ENCODE measurements around a stretch of chr20.

DNA sequence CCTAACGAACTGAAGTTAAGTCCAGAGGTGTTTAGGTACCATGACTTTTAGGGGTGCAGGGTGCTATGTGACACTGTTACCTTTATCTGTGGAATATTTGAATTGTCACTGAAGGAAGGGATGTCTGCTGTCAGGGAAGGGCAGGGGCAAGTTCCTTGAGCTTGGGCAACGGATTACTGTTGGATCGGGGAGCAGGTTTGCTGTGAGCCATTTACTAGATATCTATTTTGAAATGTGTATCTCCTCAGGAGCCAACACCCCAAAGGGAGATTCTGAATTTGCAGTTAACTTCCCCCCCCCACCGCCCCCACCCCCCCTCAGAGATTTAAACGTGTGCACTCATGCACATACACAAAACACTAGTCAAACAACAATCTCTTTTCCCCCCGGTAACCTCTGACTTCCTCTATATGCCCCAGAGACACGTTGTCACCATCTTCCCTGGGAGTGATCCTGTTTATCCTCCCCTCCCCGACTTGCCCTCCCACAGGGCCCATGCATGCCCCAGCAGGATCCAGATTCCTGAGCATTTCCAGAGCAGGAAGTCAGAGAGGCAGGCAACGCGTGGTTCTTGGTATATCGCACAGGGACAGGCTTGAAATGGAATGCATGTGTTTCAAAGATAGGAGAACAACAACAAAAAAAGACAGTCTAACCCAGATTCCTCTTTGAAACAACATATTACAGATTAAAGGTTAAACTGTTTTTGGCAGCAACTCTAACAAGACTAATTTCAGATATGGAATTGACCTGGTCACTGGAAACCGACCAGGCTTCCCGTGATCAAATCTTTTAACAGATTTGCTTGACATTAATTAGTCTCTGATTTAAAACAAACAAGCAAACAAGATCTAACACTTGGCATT, 1.5 kb downstream of the BLCAP start:
- RRBS = no CpG with 5 or more reads among the region's 13 CpGs

GRCh38 chr20:37694298-37694551, 395 bp downstream of the CTNNBL1 start:
- RRBS = no CpG with 5 or more reads among the region's 4 CpGs

DNA sequence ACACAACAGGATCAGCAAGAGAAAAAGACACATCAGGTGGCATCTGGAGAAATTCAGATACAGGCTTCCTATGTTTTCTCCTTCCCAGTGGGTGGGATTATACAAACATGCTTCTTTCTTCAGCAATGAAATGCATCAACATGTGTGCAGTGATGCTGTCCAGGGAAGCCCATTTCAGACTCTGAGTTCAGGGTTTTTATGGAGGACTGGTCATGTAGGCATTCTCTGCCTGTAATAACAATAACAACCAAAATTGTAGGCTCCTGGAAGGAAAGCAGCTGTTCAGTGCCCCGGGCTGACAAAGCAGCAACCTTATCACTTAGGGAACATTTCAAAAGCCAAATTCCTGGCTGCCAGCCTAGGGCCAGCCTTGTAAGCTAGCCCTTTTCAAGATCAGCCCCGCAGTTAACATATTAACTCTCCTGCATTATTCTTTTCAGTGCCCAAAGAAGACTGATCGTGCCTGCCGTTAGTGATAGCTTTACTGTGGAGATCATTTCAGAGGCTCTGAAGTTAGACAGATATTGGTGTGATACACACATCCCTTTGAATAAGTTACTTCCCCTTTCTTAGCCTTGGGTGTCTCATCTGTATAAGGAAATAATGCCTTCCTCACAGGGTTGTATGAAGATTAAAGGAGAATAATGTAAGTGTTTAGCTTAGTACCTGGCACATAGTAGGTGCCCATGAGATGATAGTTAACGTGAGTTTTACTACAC, 44.0 kb downstream of the CTNNBL1 start:
- RRBS = no CpG with 5 or more reads among the region's 5 CpGs

GRCh38 chr20:38083743-38084123, 50.2 kb downstream of the RPRD1B start:
- RRBS = no CpG with 5 or more reads among the region's 6 CpGs

DNA sequence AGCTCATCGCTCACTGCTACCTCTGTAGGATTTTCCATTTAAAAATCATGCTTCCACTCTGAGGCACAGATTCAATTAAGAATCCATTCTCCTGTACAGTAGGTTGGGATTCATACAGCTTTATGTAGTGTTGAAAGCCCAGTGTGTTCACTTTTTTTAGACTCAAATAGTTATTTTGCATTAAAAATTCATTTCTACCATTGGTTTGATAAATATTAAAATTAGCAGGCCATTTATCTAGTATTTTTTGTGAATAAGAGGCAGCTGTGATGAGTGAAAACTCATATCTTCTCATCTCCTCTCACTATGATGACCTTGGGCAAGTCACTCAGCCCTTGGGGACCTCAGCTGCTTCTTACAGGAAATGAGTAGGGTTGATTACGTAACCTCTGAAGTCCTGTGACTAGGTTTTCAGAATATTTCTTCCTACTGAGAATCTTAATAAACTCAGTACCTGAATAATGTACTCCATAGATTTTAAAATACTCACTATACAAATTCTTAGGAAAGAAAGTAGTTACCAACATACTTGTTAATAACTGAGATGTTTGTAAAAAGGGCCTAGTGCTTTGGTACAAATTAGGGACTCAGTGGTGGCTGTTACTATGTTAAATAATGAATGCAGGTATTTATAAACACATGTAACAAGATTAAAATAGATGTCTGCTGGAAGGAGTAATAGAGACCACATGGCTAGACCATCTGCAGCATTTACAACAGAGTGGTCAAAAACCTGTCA, 60.8 kb downstream of the RPRD1B start:
- RRBS = no CpG with 5 or more reads among the region's 2 CpGs

DNA sequence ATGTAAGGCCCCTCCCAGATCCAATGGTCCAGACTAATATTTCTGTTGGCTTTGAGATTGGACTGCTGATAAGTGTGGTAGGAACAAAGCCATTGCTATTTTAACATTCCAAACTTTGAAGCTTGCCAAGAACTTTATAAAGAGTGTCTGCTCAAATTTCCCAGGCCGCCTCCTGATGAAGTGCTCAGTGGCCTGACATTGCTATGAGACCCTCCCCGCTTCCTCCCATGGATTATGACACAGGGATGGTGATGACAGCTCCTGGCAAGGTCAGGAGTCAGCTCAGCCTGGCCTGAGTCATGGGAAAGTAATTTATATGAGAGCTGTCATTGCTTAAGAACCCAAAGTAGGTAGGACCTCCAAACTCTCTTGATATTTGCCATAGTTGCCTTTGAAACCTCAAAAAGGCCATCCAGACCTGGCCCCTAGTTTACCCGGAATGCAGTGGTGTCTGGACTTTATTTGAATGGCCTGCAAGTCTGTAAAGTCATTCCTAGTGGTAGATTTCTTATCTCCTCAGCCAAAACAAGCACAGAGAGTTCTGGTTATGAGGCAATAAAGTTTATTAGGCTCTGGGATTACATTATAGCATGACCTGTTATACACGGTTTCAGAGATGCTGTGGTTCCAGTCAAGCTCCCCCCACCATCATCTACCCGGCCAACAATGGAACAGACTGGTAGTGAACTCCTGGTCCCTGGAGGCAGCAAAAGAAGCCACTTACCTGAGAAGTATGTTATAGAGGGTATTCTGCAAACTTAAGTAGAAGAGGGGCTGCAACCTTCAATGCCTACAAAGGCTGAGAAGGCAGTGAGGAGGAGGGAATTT, 55.1 kb downstream of the TGM2 start:
- RRBS = no CpG with 5 or more reads among the region's 5 CpGs

GRCh38 chr20:38129760-38130586, 35.1 kb downstream of the TGM2 start:
- RRBS = no CpG with 5 or more reads among the region's 16 CpGs

DNA sequence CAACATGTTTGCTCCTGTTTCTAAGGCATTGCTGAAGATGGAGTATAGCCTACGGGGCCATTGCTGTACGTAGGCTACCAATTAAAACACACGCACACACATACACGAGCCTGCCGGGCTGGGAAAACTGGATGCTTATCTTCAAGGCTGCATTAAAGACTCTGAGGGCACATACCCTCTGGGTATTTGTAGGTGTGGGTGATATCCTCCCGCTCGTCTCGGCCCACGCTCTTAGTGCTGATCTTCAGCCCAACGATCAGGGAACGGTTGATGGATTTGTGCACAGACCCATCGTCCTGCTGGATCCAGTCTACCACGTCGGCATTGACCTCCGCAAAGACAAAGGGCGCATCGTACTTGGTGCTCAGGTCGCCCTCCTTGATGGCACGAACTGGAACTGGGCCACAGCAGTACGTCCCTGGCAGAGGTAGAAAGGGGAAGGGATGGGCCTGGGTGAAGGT, 25.8 kb downstream of the TGM2 start:
- RRBS = no CpG with 5 or more reads among the region's 20 CpGs

- RRBS = no CpG with 5 or more reads among the region's 16 CpGs
Measured at GRCh38 chr20:38139698-38140430, 25.2 kb downstream of the TGM2 start.

- RRBS = 7% methylated on average over 2 of the region's 10 CpGs
Measured at GRCh38 chr20:38143124-38143703, 21.9 kb downstream of the TGM2 start.

GRCh38 chr20:38146190-38146670, 18.8 kb downstream of the TGM2 start:
- RRBS = no CpG with 5 or more reads among the region's 6 CpGs

DNA sequence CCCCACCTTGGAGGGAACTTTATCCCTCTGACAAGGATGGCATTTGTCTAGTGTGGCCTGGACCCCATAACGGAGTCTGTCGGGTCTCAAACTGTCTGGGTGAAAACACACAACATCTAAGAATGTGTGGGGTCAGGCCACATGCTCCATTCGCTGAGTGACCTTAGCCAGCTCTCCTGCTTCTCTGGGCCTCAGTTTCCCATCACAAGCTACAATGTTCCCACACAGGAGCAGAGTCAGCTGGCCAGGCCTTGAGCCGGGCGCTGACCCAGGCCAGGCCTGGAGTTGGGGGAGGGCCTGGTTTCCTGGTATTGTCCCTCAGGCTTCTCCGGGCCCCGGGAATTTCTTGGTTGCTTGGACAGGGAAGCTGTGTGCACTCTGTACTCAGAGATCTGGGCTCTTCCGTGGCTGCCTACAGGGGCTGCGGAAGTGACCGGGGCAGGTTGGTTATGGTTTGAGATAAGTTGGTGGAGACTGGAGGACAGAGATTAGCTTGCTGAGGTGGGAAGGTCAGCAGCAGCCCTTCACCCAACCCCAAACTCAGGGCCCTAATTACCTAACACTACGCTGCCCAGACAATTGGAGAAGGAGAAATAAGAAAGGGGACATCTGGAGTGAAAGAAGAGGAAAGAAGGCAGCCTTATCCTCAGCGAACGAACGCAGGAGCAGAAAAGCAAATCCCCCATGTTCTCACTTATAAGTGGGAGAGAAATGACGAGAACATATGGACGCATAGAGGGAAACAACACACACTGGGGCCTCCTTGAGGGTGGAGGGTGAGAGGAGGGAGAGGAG, 6.3 kb downstream of the TGM2 start:
- RRBS = 73% methylated on average over 4 of the region's 16 CpGs

DNA sequence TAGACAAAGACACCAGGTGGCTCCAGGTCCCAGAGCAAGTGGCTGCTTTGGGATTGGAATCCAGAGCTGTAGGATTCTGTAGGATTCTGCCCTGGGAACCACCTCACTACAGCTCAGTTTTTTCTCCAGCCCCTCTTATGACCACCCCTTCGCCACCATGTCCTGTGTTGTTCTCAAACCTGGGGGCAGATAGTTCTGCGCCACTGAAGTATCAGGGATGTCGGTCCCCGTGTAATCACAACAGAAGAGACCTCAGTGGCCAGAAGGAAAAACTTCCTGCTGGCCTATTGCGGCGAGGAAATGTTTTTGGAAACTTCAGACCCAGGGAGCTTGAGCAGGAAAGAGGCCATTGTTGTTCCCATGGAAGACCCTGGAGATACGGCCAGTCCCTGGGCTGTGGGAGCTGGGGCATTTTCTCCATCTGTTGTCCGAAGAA, 1.6 kb downstream of the TGM2 start:
- RRBS = no CpG with 5 or more reads among the region's 8 CpGs

GRCh38 chr20:38342992-38343784, 3.1 kb upstream of the LBP start:
- RRBS = no CpG with 5 or more reads among the region's 20 CpGs

GRCh38 chr20:38350496-38351173, 4.4 kb downstream of the LBP start:
- RRBS = no CpG with 5 or more reads among the region's 12 CpGs

GRCh38 chr20:38420787-38421444, 51.7 kb upstream of the RALGAPB start:
- RRBS = no CpG with 5 or more reads among the region's 12 CpGs

- RRBS = under 1% methylated on average over 15 of the region's 67 CpGs
Measured at GRCh38 chr20:38434704-38435687, 37.6 kb upstream of the RALGAPB start.

DNA sequence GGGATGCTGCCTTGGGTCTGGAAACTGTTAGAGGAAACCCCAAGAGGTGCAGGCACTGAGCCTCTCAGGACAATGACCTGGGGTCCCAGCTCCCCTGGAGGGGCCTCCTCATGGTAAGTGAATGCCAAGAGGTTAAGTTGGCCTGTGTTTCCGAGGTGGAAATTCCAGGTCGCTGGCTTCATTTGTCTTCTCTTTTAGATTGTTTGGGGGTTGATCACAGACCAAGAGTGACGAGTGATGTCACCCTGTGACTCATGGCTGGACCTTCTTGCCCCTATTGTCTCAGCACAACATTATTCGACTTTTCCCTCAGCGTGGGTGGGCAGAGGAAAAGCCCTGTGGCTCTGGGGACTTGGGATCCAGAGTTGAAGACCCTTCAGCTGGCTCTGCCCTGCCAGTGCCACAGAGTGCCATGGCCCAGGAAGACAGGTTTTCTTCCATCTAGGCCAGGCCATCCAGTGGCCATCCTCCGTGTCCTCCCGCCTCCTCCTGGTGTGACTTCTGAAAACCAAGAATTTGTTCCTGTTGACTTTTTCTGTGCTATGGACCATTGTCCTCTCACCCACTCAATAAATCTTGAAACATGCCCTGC, 22.2 kb upstream of the RALGAPB start:
- RRBS = no CpG with 5 or more reads among the region's 7 CpGs

DNA sequence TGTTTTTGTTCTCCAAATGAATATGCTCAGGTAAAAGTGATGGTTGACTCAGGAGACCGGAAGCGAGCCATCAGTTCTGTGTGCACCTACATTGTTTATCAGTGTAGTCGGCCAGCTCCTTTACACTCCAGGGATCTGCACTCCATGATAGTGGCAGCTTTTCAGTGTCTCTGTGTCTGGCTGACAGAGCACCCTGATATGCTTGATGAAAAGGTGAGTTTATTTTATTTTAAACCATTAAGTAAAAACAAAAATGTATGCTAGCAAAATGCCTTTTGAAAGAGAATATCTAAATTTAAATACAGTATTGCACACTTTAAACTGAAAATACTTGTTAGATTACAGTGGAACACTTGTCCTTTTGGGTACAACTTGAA, 41.3 kb upstream of the ADIG start:
- RRBS = no CpG with 5 or more reads among the region's 3 CpGs

DNA sequence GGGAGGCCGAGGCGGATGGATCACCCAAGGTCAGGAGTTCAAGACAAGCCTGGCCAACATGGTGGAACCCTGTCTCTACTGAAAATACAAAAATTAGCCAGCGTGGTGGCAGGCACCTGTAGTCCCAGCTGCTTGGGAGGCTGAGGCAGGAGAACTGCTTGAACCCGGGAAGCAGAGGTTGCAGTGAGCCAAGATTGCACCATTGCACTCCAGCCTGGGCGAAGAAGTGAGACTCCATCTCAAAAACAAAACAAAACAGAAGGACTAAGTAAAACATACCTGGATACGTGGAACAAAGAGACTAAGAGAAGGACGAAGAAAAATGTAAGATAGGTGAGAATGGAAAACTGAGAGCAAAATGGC, 21.6 kb upstream of the ADIG start:
- RRBS = no CpG with 5 or more reads among the region's 7 CpGs

Data from AG09319 (cell line).